Metastatic Pancreatic Carcinoma in the Ovary (tissue), 1 donor: ENCODE data around the gene NUTF2.

- PRO-cap, result no peak
These were observed 5.6 kb upstream of the ZDHHC1 start for GRCh38 chr16:67421953-67422152.

GRCh38 chr16:67437512-67438079, 6.7 kb downstream of the HSD11B2 start:
- PRO-cap, result no peak

DNA sequence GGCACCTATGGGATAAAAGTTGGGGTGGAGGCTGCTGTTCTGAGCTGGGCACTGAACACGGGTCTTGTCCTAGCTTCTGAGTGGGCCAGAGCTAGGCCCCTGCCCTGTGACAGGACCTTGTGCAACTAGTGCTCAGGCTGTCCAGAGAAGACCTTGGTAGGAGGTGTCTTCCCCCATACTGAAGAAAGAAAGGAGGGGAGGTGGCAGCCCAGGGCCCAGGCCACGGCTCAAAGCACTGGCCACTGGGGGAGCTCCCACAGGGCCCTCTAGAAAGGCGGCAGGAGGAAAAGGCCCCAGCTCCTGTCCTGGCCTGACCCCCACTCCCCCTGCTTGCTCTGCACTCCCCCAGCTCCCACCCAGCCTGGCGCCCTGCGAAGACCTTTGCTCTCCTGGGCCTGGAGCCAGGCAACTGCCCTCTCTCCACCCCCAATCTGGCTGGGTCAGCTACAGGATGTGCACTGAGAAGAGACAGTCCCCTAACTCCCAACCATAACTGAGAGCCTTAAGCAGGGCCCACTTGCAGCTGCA, 15.1 kb downstream of the HSD11B2 start:
- PRO-cap, result no peak

GRCh38 chr16:67461634-67462566, 19.1 kb downstream of the ATP6V0D1 start:
- PRO-cap, result bidirectional peak, plus-strand start at chr16:67462120, minus-strand start at chr16:67461850

GRCh38 chr16:67518428-67519157, 10.0 kb upstream of the RIPOR1 start:
- PRO-cap, result no peak

DNA sequence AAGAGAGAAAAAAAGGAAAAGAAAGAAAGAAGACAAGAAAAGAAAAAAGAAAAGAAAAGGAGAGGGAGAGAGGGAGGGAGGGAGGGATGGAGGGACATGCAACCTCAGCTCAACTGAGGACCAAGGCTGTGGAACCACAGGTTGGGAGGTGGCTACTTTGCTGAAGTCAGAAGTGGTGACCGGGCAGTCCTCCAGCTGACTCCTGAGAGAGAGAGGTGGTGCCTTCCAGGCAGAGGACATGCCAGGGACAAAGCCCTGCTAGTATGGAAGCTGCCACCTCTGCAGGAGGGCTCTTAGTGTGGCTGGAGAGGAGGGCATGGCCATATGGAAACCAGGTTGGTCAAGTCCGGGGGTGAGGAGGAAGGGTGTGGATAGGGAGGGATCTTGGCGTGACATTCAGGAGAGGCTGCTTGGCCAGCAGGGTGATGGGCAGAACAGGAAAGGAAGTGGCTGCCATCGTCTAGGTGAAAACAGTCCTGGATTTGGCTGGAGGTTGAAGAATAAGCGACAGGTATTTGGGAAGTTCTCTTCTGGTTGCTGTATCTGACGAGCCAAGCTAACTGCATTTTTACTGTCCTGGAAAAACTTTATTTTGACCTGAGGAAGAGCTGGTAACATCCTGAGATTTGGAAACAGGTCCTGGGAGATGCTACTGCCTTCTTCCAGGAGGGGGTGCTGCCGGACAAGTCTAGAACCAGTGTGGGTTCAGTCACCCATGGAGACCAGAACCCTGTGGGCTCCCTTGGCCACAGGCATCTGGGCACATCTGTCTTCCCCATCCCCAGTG, 5.8 kb downstream of the C16orf86 start:
- PRO-cap, result unidirectional peak, plus-strand start at position 232 of the sequence

DNA sequence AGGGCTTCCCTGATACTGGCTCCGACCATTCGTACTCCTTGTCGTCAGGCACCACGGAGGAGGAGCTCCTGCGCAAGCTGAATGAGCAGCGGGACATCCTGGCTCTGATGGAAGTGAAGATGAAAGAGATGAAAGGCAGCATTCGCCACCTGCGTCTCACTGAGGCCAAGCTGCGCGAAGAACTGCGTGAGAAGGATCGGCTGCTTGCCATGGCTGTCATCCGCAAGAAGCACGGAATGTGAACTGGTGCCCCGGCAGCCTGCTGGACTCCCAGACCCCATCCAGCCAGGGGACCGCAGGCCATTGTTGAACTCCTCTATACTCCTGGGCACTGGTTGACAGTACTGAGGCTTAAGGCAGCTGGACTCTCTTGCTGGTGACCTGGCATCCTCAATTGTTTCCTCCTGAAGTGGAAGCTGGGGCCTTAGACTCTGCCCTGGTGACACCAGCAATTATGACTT, 1.2 kb downstream of the THAP11 start:
- PRO-cap, result no peak

GRCh38 chr16:67846294-67847070, at the start of gene NUTF2:
NUTF2 (plus strand) TSS chr16:67846933.
- PRO-cap, result bidirectional peak, plus-strand start at chr16:67846935, minus-strand start at chr16:67846729

GRCh38 chr16:67873884-67874420, 1.1 kb downstream of the EDC4 start:
- PRO-cap, result no peak

DNA sequence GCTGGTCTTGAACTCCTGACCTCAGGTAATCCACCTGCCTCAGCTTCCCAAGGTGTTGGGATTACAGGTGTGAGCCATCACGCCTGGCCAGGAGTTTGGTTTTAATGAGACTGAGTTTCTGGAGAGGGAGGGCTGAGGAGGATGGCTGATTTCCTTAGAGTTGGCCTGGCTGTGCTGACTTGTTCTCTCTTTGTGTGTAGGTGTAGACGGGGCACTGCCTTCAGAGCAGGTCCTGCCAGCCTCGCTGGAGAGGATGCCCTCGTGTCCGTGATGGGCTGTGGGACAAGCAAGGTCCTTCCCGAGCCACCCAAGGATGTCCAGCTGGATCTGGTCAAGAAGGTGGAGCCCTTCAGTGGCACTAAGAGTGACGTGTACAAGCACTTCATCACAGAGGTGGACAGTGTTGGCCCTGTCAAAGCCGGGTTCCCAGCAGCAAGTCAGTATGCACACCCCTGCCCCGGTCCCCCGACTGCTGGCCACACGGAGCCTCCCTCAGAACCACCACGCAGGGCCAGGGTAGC, 15.5 kb downstream of the PSKH1 start:
- PRO-cap, result no peak

GRCh38 chr16:68214089-68214669, 21.7 kb downstream of the ESRP2 start:
- PRO-cap, result no peak

GRCh38 chr16:68257859-68258809, 6.2 kb upstream of the SLC7A6 start:
- PRO-cap, result unidirectional peak, minus-strand start at chr16:68258135

DNA sequence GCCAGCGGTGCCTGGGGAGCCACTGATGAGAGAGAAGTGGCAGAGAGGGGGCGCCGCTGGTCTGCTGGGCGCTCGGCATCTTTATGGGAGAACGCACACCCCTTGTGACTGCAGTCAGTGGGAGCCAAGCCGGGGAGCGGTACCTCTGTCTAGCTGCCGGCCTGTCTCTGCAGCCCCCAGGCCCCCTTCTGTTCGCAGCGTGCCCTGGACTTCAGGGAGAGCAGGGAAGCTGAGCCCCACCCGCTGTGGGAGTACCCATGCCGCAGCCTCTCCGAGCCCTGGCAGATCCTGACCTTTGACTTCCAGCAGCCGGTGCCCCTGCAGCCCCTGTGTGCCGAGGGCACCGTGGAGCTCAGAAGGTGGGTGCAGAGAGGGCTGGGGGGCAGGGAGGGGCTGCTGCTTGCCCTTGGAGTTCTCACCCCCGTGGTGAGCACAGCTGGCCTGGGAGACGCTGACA, 44.7 kb downstream of the PRMT7 start:
- PRO-cap, result no peak

DNA sequence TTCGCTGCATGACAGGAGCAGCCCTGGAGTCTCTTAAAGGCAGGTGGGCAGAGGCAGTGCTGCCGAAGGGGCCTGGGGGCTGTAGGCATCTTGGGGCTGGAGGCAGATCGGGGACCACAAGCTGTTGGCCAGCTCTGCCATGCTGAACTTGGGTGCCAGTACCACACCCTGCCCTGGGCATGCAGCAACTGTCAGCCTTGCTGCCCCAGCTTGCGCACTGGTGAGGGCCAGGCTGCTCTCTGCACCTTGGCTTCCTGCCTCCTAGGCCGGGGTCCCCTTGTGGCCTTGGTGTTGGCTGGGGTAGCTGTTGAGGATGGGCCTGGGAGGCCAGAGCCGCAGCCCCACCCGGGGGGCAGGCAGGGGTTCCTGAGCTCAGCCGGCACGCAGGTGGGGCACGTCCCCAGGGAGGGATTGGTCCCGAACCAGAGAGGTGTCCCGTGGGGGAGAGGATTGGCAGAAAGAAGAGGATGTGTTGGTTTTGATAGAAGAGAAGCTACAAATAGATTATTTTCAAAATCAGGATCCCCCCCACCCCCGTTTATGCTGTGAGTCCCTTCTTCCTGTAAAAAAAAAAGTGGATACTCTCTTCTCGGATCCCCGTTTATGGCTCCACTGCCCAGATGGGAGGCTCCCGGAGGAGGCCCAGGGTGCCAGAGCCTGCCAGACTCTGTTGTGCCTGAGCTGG, 49.1 kb downstream of the PRMT7 start:
- PRO-cap, result no peak

GRCh38 chr16:68417609-68418512, 30.4 kb downstream of the SMPD3 start:
- PRO-cap, result unidirectional peak, minus-strand start at chr16:68417804

DNA sequence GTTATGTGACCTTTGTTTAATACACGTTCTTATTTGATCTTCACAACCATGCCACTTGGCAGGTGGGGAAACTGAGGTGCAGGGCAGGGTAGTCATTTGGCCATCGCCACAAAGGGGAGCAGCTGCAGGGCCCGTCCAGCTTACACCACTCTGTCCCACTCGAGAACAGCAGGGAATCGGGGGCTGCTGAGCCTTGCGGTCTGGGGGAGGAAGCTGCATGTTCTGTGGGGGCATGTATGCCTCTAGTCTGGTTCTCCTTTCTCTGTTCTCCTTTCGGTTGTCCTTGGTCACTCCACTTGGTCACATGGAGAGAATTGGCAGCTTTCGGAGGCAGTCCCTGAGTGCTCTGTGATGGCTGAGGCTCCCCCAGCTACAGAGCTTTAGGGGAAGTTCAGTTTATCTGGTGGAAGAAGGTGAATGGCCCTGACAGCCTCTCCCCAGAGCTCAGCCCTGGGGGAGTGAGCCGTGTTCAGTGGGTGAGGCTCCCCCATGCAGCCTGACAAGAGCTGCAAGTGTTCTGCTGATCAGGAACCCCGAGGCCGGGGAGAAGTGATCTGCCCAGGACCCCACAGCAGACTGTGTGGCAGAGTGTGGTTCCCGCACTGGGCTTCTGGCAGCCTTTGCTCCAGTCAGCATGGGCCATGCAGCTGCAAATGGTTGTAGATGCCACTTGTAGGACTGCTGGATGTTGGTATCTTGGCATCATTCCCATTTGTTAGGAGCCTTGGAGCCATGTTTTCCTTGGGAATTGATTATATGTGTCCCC, 22.3 kb upstream of the SMPD3 start:
- PRO-cap, result no peak

DNA sequence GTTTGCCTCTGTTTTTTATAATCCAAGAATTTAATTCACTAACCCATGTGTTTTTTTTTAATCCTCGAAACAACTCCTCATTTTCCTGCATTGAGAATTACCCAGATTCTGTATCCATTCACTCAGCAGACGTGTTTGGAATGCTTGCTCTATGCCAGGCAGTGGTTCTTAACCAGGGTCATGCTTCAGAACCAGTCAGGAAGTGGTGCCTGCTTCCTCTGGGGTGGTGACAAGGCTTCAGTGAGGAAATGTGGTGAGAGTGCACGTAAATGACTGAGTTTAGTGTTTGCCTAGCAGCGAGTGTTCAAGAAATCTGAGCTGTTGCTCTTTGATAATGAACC, 9.8 kb downstream of the ZFP90 start:
- PRO-cap, result no peak

DNA sequence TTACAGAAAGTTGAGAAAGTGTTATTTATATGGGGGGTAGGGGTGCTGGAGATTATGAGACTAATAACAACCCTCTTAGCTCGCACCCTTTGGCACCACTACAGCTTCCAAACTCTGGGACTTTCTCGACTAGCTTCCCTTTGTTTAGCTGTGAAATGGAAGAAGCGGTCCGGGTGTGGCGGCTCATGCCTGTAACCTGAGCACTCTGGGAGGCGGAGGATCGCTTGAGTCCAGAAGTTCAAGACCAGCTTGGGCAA, 904 bp upstream of the CDH3 start:
- PRO-cap, result no peak

GRCh38 chr16:68658250-68659119, 13.4 kb downstream of the CDH3 start:
- PRO-cap, result no peak

- PRO-cap, result no peak
These were observed 34.9 kb upstream of the TANGO6 start for GRCh38 chr16:68808326-68809003.